Choroid plexus epithelial cell (primary cell): ENCODE data around the genes ORAI2, RASA4B, RASA4 and ARMC10.

DNA sequence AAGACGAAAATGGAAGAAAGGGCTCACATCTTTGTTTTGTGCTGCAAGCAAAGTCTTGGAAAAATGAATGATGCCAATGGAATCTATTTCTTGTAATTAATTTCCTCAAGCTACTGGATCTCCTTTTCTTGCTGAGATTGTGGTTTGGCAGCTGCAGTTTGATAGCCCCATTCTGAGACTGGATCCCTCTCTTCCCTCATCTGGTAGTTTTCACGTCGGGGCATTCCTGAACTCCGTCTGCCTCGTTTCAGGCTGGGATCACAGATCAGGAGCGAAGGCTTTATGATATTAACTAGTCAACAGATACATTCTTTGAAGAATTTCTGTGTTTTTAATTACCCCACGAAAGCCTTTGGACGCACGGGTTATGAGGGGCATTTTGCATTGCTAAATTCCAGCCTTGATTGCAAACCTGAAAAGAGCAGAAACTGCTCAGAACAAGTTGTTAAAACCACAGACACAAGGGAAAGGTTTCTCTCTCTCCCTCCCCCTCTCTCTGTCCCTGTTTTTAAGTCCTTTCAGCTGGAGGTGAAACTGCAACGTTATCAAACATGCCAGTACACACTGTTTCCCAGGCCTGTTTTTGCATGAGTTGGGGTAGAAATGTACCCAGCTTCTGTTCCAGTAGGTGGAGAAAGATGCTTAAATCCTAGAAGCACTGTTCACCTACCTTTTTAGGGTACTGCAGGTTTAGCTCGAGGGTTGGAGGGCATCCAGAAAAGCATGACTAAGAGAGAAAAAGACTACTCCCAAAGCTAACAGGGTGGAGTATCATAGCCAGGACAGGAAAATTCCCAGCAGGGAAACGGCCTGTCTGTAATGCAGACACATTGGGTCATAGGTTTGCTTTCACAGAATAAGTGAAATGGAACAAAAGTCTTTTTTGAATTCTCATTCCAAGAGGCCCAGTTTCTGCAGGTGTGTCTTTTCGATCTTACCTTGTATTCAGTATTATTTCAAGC is 124.3 kb downstream of the CUX1 start:
- RRBS = no CpG with 5 or more reads among the region's 13 CpGs

GRCh38 chr7:101947426-101948265 is 130.2 kb downstream of the CUX1 start:
- RRBS = no CpG with 5 or more reads among the region's 13 CpGs

DNA sequence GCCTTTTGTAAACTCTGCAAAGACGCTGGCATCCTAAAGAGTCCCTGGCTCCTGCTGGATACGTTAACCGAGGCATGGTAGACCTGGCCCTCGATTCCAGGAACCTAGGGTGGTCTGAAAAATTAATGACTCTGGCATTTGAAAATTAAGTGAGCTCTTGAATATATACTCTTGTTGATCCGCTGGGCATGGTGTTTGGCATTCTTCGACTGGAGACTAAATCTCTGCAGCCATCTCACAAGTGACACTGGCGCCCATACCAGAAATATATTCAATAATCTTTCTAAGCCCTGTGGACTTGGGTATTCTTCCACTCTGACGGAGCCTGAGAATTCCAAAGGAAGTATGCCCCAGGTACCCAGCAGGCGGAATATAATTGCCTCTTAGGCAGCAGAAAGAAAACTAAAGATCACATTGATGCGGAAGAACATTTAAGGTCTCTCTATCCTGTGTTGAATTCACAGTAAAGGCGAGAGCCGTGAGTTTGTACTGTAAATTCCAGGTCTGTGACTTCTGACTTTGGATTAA is 191.1 kb upstream of the SH2B2 start:
- RRBS = no CpG with 5 or more reads among the region's 12 CpGs

- RRBS = no CpG with 5 or more reads among the region's 3 CpGs
Observed at GRCh38 chr7:102121661-102121860, 165.1 kb upstream of the SH2B2 start.

- RRBS = no CpG with 5 or more reads among the region's 14 CpGs
Observed at GRCh38 chr7:102254501-102255157, 32.0 kb upstream of the SH2B2 start.

GRCh38 chr7:102321228-102321861 is 34.7 kb downstream of the SH2B2 start:
- RRBS = 7% methylated on average over 31 of the region's 73 CpGs

DNA sequence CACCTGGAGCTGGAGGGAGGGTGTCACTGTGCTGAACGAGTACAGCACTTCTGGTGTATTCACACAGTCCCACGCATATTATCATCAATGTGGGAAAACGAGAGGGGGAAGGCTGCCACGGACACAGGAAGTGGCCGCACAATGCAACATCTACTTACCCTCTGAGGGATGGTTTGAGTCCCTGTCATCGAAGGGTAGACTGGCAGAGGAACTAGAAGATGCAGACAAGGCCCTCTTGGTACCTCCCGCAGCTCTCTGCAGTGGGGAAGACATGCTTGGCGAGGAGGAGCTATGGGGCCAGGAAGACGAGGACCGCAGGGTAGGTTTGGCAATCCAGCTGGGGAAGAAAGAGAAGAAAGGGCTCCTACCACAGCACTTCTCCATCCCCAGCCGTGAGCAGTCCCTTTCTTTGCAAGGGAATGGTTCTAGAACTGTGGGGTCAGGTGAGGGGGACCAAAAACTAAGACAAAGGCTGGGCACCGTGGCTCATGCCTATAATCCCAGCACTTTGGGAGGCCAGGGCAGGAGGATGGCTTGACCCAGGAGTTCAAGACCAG is 26.9 kb downstream of the SPDYE6 start:
- RRBS = no CpG with 5 or more reads among the region's 12 CpGs

GRCh38 chr7:102390053-102390507 is 6.1 kb upstream of the PRKRIP1 start:
- RRBS = no CpG with 5 or more reads among the region's 7 CpGs

- RRBS = under 1% methylated on average over 56 of the region's 96 CpGs
Observed at GRCh38 chr7:102433275-102434571, at the start of gene ORAI2. ORAI2 (plus strand) TSS chr7:102433575.

DNA sequence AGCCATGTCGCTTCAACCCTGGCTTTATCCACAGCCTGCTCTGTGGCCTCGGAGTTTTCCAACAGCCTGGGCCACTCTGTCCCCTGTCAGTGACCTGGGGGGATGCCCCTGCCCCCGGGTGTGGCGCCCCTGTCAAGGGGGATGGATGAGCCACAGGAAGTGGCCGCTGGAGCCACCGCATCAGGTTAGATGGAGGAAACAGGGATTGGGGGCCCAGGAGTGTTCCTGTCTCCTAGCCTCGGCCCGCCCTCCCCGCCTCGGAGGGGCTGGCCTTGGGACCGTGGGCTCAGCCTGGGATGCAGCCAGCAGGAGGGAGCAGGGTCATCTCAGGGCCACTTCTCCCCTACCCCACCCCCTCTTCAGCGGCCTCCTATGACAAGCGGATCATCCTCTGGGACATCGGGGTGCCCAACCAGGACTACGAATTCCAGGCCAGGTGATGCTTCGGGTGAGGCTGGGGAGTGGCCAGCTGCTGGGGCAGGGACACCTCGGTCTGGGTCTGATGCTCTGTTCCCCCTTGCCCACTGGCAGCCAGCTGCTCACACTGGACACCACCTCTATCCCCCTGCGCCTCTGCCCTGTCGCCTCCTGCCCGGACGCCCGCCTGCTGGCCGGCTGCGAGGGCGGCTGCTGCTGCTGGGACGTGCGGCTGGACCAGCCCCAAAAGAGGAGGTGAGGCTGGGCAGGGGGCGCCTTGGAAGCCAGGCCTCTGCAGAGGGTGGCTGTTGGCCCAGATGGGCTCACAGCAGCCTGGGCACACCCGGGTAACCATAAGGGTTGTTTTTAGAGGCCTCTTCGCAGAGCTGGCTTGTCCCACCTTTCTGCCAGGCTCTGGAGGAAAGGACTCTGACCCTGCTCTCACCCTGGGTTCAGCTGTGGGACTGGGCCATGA is 4.7 kb downstream of the LRWD1 start:
- RRBS = no CpG with 5 or more reads among the region's 30 CpGs

GRCh38 chr7:102517575-102518002 is at the start of gene RASA4B:
RASA4B (minus strand) TSS chr7:102517777.
- RRBS = no CpG with 5 or more reads among the region's 48 CpGs

- RRBS = no CpG with 5 or more reads among the region's 49 CpGs
Observed at GRCh38 chr7:102616557-102616991, at the start of gene RASA4. RASA4 (minus strand) TSS chr7:102616756.

GRCh38 chr7:103074431-103075252 is at the start of gene ARMC10:
ARMC10 (plus strand) TSS chr7:103075140.
- RRBS = 2% methylated on average over 25 of the region's 72 CpGs

- RRBS = no CpG with 5 or more reads among the region's 3 CpGs
Observed at GRCh38 chr7:103299088-103299629, 1.9 kb downstream of the PMPCB start.

GRCh38 chr7:103379493-103380229 is 32.2 kb downstream of the PSMC2 start:
- RRBS = no CpG with 5 or more reads among the region's 4 CpGs

DNA sequence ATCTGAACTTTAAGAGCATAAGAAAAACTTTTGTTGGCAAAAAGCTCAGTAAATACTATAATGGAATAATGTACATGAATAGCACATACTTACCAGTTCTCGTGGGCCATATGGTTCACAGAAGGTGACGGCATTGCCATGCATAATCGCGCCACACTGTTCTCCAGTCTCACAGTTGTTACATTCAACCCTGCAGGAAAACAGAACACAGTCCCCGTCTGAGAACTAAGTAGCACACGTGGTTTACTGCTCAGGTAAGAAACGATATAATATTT is 261.5 kb downstream of the RELN start:
- RRBS = no CpG with 5 or more reads among the region's 7 CpGs

DNA sequence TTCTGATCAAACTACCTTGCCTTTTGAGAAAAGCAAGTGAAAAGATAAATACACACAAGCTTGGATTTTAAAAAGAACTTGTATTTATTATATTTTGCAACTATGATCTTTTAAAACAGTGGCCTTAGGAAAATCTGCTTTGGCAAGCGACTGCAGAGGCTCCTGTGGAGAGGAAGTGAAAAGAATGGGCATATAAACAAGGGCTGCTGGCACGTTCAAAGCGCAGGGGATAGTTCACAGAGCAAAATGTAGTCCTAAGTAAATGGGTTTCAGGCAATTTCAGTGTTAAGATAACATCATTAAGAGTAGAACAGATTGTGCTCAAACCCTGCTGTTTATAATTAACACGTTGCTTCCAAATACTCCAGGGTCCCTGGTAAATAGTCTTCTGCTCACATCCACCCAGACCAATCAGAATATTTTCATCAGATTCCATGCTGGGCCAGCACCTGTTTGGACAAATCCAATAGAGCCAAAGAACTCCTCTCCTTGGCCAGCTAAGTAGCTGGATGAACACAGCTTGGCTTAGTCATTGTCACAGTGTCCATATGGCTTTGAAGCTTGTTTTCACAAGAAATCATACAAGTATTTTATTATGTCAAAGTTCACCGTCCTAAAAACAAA is 81.4 kb downstream of the ORC5 start:
- RRBS = no CpG with 5 or more reads among the region's 5 CpGs

GRCh38 chr7:105028748-105029964 is 15.2 kb downstream of the KMT2E start:
- RRBS = no CpG with 5 or more reads among the region's 13 CpGs

DNA sequence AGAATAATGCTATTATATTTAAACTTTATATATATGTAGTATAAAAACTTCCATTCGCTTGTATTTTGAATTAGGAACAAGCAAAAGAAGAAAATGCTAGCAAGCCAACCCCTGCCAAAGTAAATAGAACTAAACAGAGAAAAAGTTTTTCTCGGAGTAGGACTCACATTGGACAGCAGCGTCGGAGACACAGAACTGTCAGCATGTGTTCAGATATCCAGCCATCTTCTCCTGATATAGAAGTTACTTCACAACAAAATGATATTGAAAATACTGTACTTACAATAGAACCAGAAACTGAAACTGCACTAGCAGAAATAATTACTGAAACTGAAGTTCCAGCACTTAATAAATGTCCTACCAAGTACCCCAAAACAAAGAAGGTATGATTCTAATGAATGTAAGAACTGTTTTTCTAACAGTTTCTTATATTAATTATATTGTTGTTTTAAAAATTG is 87.8 kb downstream of the KMT2E start:
- RRBS = no CpG with 5 or more reads among the region's 4 CpGs

- RRBS = no CpG with 5 or more reads among the region's 1 CpG
Observed at GRCh38 chr7:105308951-105309399, 79.7 kb downstream of the SRPK2 start.